ENCODE results near the gene TENM3.

DNA sequence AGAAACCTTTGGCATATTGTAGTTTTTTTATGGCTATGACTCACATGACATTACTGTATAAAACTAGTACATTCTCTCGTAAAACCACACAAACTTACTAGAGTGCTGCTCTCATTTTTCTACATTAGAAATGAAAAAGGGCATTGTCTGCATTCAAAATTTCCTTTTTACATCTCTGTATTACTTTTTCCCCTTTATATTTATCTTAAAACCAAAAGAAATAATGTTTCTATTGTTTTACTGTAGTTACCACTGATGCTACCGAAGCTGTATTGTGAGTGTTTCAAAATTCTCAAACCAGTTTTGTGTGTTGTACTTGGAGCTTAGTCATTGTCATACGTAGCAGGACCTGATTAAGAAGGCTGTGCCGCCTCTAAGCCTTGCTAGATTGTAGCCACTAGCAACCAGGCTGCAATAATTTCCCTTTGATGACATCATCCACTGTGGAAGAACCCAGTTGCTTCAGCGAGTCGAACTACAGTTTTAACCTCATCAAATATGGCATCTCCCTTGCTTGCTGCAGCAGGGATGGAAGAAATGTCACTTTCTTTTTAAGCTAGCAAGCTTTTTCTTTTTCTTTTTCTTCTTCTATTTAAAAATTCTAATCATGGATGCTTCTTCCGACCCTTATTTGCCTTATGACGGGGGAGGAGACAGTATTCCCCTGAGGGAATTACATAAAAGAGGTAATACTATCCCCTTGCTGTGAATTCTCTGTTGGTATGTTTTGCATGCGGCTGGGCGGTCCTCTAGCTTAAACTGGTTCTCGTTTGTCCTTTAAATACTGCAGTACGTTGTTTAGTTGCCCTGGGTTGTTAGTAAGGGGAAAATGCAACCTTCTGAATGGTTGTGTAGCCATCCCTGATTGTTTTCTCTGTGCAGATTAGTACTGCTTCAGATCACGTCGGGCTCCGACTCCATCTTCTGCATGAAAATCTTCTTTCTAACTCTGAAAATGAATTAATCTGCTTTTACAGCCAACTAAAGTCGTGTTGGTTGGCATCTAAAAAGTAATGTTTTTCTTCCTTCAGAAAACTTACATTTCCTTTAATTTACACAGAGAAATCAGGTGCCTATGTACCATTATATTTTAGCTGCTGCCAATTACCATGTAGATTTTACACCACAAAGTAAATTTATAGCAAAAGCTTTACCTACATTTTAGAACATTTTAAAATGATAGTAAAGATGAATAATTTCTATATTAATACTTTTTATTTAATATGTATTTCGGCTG is 39.8 kb downstream of the CLCN3 start:
- PRO-cap, result bidirectional peak, plus-strand start at position 801 of the sequence, minus-strand start at position 751 of the sequence

DNA sequence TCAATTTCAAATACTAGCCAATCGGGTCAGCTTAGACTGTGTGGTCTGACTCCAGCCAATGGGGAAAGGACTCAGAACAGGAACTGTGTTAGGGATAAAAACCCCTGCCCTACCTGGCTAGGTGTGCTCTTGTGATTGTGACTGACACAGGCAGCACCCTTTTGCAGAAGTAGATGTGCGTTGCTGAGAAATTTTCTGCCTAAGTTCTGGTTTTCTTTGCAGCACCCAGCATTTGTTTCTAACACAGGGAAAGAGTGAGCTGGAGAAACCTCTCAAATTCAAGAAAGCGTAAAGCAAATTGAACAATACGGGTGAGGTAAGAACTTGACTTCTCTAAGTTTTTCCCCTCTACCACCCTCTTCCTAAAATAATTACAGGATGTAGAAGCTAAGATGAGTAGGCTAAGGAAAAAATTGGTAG is 136.7 kb upstream of the AADAT start:
- PRO-cap, result unidirectional peak, plus-strand start at position 124 of the sequence

DNA sequence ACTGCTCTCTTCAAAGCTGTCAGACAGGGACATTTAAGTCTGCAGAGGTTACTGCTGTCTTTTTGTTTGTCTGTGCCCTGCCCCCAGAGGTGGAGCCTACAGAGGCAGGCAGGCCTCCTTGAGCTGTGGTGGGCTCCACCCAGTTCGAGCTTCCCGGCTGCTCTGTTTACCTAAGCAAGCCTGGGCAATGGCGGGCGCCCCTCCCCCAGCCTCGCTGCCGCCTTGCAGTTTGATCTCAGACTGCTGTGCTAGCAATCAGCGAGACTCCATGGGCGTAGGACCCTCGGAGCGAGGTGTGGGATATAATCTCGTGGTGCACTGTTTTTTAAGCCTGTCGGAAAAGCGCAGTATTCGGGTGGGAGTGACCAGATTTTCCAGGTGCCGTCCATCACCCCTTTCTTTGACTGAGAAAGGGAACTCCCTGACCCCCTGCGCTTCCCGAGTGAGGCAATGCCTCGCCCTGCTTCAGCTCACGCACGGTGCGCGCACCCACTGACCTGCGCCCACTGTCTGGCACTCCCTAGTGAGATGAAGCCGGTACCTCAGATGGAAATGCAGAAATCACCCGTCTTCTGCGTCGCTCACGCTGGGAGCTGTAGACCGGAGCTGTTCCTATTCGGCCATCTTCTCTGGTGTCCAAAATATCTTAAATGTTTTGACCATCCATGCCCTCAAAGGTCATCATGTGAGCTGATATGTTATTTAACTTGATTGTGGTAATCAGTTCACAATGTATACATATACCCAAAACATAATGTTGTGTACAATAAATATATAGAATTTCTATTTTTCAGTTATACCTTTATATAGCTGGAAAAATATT is 698.8 kb upstream of the AADAT start:
- PRO-cap, result no peak

- PRO-cap, result no peak
Measured at GRCh38 chr4:173190577-173191154, 22.1 kb downstream of the GALNT7 start.

DNA sequence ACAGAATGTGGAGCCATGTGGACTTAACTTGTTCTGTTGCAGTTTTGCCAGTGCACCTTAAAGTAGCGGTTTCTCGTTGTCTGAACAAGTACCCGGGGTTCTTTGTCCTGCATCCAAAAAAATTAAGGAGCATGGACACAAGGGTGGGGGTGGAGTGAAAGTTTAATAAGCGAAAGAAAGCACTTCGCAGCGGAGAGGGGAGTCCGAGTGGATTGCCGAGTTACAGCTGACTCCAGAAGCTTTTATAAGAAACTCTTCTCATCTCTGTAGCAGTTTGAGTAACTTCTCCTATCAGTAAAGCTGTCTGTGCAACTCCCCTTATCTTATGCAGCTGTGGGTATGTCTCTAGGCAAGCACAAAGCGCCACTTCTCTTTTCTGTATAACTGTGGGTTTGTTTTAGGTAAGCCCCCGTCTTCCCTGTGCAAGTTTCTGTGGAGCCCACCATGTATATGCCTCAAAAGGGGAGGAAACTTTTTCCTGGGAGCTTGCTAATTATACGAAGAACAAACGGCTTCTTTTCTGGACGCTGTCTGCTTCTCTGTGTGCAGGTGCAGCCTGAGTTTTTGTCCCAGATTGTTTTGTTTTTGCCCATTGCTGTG is 52.2 kb downstream of the HMGB2 start:
- PRO-cap, result no peak

DNA sequence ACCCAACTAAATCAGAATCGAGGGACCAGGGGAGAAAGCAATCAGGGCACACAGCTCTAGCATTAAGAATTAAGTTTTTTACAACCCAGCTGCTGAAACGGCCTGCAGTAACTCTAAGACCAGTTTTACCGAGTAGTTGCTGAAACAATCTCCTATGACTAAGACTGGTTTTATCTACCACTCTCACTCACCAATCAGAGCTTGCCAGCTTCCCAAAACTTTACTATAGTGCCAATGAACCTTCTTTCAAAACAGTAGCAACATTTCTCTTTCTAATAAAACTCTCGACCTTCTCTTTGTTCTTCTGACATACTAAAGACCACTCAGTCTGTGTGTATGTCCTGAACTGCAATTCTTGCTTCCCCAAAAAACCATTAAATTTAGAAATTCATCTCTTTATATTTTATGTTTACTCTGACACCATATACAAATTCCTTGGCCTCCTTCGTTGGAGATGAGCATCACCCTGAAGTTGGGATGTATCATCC is 2.7 kb upstream of the SAP30 start:
- PRO-cap, result no peak

- PRO-cap, result no peak
Measured at GRCh38 chr4:173414914-173415516, 16.1 kb upstream of the SCRG1 start.

DNA sequence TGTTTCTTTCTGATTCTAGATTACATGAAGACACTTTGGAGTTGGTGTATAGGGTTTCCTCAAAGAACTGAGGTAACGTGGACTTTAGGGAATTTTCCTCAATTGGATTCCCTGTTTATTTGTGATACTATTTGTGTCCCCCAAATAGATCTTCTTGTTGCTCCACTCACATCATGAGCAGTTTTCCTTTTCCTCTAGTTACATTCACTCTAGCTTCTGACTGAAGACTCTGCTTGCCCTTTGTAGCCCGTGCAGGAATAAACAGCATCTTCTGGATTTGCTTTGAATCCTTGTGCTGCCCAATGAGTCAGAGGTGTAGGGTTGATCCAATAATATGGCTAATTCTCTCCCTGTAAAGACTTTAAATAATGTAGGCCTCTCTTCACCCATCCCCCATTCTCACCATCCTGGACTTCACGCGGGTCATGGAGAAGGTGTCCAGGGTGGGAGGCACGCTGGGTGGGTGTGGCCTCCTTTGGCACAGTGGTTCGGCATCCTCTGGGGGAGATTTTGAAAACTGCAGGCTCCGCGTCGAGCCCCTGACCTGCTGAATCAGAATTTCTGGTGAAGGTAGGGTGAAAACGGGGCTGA is 9.1 kb downstream of the HAND2 start:
- PRO-cap, result no peak

DNA sequence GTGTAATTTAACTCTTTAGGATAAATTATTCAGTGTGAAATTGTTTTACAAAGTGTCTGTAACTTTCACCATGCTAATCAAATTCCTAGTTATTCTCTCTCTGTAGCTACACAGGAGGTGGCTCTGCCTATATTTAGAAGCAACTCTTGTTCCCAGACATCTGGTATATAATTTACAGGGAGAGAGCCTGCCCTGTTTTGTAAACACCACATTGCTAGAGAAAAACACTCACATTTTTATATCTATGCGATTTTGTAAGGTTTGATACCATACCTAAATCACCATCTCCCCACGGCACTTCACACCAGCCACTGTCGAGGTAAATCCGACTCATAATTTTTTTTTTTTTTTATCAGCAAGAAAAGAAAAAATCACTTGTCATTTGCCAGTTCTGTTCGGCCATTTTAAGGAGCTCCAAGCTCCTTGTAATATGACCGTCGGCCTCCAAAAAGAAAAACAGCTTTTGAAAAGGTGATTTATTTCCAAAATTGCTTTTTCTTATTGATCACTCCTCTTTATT is 35.6 kb upstream of the SPATA4 start:
- PRO-cap, result no peak

DNA sequence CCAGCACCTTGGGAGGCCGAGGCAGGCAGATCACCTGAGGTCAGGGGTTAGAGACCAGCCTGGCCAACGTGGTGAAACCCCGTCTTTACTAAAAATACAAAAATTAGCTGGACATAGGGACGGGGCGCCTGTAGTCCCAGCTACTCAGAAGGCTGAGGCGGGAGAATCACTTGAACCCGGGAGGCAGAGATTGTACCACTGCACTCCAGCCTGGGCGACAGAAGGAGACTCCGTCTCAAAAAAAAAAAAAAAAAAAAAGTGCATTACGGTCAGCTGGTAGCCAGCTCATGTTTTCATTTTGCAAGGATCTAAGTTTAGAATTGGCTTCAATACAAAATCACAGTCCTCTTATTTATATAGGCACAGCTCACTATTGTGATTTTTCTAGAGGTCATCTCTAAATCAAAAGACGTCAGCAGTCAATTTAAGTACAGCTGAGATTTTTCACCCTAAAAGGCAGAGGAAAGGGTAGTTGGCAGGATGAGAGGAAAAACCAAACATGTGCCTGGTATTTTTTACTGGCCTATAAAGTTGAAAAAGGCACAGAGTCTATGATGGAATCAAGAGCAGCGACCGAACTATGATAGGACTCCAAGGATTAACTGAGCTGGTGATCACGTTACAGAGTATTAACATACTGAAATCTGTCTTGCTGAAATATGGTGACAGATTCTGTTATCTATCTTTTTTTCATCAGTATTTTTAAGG is 30.9 kb downstream of the ASB5 start:
- PRO-cap, result no peak

DNA sequence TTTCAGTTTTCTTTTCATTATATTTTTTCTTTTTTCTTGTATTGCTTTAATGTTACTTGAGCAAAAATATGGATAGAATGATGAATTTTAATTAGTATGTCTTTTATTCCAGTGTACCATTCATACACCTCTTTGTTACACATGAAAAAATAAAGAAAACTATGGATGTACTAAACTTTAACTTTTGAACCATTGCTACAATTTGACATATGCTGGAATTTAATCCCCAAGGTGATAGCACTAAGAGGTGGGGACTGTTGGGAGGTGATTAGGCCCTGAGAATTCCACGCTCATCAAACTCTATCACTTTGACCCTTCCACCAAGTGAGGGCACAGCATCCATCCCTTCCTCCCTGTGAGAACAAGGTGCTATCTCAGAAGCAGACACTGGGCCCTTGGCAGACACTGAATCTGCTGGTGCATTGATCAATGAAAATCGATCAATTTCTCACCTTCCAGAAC is 112.8 kb upstream of the VEGFC start:
- PRO-cap, result unidirectional peak, plus-strand start at position 278 of the sequence

- PRO-cap, result no peak
Measured at GRCh38 chr4:180059531-180060039, 2183.6 kb upstream of the TENM3 start.

GRCh38 chr4:182243279-182243720 is at the start of gene TENM3:
Gene TENM3, plus strand, starts transcription at chr4:182243402.
- PRO-cap, result no peak

- PRO-cap, result no peak
Measured at GRCh38 chr4:182387443-182387642, 144.1 kb downstream of the TENM3 start.

- PRO-cap, result bidirectional peak, plus-strand start at chr4:182449062, minus-strand start at chr4:182448871
Measured at GRCh38 chr4:182448325-182449552, 205.5 kb downstream of the TENM3 start.

DNA sequence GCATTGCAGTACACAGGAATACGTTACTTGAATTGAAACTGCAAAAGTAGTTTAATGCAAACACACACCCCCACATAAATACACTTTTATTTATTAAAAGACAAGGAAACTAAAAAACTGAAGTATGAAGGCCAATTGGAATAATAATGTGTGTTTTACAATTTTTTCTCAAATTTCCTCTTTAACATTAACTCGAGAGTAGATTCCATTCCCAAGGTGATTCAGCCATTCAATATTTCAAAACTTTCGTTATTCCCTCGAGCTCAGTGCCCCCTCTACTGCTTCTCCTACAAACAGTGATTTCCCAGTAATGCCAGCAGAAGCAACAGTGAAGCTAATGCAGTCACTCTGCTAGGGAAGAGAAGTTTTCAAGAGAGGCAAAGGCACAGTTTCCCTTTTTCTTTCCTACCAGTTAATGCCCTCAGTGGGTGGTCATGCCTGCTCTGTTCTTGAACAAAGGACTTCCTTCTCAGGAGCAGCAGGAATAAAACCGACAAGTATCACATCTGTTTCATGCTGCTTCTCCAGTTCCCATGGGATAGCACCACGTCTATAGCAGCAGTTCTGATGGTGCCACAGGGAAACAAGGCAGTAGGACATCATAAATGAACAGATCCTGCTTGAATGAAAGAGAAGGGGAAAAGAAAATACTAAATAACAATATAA is 317.1 kb downstream of the TENM3 start:
- PRO-cap, result no peak

DNA sequence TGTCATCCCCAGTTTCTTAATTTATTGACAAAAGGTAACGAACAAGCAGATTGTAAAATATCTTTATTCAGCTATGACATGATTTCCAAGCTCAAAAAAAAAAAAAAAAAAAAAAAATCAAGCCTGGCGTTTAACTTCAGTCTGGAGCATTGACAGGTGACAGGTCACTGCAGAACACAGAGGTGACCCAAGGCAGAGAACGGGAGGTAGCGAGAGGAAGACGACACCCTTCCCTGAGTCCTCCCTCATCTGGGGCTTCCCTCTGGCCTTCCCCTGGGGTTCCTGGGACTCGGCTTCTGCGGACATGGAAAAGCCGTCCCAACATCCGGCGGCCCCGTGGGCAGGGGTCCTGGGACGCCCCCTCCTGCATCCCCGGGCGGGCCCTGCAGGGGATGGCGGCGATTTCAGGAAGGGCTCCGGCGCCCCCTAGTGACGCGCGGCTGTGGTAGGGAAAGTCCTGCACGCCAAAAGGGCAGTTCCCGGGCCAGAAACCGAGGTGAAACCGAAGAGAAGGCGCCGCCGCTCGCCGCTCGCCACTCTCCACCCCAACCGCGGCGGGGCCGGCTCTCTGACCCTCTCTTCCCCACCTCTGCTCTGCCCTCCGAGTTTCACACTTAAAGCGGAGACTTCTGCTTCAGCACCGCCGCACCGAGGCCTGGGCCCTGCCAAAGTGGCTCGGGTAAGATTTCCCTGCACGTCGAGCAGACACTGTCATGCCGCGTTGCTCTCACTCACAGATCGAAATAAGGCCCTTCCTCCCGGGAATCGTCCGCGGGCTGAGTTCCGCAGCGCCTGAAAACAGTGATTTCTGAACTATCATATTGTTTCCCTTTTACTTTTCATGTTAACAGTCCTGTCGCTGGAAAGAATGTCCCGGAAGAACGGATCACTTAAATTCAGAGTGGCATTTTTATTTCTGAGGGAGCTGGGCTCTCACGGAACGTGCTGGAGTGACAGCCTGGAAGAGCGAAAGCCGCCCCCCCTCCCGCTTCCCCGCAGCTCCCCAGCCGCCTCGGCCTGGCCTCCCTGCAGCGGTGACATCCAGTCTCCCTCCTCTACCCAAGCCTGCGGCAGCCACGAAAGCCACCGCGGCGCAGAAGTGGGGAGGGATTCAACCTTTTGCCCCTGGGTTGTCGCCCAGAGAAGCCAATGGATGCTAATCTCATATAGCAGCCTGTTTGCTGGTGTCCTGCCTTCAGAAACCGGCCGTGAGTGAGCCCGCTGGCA is 110.7 kb downstream of the DCTD start:
- PRO-cap, result unidirectional peak, plus-strand start at position 487 of the sequence

DNA sequence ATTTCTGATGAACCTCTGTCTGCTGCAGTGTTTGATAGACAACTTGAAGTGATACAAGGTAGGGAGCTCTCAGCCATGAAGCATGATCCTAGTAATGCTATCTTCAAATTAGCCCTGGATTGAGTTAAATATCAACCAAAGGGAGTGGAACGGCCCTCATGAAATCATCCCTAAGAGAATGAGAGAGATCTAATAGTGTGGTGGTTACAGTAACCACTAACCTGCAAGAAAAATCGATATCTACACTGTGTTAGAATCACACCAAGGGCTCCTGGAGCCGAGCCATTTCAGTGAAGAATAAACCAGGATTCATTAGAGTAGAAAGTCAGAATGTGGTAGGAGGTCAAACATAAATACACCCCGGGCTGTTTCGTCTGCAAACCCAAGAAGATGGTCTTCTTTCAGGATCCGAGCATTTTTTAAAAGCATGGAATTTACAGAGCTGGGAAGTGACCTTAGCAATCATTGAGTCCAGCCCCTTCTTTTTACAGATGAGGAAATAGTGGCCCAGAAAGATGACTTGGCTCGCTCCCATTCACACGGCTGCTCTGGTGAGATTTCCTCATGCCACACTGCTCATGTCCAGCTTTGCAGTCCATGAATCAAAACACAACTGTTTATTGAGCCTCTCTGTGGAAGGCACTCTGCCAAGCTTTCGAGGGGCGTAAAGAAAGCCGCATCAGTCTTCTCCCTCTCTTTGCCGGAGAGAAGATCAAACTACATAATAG is 5.5 kb upstream of the DCTD start:
- PRO-cap, result no peak

GRCh38 chr4:183097609-183098724 is 1.1 kb upstream of the WWC2 start:
- PRO-cap, result bidirectional peak, plus-strand start at chr4:183098576, minus-strand start at chr4:183098799

DNA sequence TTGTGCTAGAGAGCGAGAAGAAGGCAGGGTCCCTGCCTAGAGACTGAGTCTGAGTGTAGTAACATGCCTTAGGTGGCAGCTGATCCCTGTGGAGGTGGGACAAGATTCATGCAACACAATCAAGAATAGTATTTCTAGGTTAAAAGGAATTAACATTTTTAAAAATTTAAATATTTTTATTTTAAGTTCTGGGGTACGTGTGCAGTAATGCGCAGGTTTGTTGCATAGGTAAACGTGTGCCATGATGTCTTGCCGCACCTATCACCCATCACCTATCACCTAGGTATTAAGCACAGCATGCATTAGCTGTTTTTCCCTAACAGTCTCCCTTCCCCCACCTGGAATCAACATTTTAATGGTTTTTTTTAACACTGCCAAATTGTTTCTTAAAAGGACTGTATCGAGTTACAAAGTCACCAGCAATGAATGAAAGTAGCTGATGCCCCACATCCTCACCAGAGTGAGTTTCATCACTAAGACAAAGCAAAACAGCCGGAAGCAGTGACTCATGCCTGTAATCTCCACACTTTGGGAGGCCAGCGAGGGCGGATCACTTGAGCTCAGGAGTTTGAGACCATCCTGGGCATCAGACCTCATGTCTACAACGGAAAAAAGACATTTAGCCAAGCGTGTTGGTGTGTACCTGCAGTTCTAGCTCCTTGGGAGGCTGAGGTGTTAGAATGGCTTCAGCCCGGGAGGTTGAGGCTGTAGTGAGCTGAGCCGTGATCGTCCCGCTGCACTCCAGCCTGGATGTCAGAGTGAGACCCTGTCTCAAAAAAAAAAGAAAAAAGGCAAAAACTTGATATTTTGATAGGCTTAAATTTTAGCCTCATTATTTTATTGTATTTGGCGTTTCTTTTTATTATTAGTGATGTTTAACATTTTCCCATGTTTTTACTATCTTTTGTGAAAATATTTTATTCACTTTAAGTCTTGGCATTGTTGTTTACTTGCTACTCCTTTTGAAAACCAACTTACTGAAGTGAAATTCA is 84.2 kb downstream of the WWC2 start:
- PRO-cap, result no peak